Liver (tissue), 9 donors: ENCODE measurements around a stretch of chr1.

GRCh38 chr1:201965176-201965499 lies 9.8 kb downstream of the TIMM17A start:
- PRO-cap, 5 experiments, result no peak in any of the 5 experiments
- RAMPAGE, long total RNA, 2 experiments, result no peak in any of the 2 experiments
- RRBS, result no CpG with 5 or more reads among the region's 1 CpG

DNA sequence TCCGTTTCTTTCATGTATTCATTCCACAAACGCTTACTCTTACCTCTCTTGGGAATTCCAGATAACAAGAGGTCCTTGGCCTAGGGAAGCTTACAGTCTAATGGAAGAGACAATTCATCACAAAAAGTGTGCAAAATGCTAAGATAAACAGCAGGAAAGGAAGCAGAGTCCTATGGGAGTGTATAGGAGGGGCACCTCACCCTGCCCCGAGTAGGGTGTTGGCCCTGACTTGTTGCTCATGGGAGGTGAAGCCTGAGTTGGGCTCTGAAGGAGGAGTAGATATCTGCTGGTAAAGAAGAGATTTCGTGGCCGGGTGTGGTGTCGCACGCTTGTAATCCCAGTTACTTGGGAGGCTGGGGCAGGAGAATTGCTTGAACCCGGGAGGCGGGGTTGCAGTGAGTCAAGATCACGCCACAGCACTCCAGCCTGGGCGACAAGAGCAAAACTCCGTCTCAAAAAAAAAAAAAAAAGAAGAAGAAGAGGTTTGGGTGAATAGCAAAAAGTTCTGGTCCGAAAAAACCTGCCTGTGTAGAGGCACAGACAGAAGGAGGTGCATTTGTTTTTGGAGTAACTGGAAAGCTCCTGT lies 18.6 kb upstream of the GPR37L1 start:
- PRO-cap, 5 experiments, result no peak in any of the 5 experiments
- RAMPAGE, long total RNA, 2 experiments, result no peak in any of the 2 experiments
- RRBS, result no CpG with 5 or more reads among the region's 13 CpGs

GRCh38 chr1:202158880-202159846 lies 1.2 kb downstream of the PTPN7 start:
- PRO-cap, 5 experiments, result no peak in any of the 5 experiments
- RAMPAGE, long total RNA, 2 experiments, result no peak in any of the 2 experiments
- RRBS, result no CpG with 5 or more reads among the region's 14 CpGs

DNA sequence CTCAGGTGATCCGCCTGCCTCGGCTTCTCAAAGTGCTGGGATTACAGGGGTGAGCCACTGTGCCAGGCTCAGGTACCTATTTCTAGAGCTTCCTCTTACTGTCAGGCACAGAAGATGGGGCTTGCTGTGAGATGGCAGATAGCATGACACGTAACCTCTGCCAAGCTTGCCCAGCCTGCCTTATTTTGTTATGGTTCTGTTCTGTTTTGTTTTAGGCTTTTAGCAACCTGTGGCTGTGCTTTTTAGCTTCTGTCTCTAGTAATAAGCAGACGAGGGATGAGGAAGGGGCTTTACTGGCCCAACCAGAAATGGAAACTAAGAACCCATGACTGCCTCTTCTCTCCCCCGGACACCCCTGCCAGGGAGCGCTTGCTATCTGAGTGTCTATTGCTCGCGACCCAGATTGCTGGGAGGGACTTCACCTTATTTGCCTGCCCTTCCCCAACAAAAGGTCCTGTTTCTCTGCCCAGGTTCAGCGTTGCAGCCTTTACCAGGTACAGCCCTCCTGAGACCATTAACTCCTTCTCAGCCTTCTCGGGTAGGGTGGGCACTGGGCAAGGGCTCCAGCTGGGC lies 13.6 kb upstream of the LGR6 start:
- PRO-cap, 5 experiments, result no peak in any of the 5 experiments
- RAMPAGE, long total RNA, 2 experiments, result no peak in any of the 2 experiments
- RRBS, result no CpG with 5 or more reads among the region's 10 CpGs

DNA sequence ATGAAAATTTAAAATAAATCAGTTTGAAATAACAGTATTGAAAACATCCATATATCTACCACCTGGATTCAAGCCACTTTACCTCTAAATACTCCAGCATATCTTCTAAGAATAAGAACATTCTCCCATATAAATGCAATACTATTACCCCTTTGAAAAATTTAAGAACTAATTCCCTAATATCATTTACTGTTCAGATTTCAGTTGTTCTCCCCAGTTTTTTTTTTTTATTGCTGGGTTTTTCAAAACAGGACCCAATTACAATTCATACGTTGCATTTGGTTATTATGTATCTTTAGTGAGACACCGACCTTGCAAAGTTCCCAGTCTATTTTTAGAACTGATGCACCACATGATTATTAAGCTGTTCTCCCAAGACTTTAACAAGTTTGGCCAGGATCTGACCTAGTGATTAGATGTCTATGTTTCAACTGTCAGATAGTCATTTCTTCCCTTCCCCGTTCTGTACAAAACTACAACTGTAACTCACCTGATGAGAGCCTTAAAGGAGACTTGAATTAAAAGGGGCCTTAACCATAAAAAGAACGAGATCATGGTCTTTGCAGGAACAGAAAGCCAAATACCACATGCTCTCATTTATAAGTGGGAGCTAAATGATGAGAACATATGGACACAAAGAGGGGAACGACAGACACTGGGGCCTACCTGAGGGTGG lies 7.9 kb downstream of the UBE2T start:
- PRO-cap, 5 experiments, result peak in 2 of 5 experiments; most common minus-strand start position 227 of the sequence (in 2)
- RAMPAGE, long total RNA, 2 experiments, result no peak in any of the 2 experiments
- RRBS, result no CpG with 5 or more reads among the region's 5 CpGs

DNA sequence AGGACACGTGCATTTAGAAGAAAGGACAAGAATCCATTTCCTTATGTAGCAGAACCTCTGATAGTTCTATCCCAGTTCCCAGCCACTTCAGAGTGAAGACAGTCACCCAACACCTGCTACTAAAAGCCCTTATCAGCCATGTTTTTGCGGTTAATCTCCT lies 113.8 kb downstream of the PPP1R12B start:
- PRO-cap, 5 experiments, result no peak in any of the 5 experiments
- RAMPAGE, long total RNA, 2 experiments, result no peak in any of the 2 experiments
- RRBS, result no CpG with 5 or more reads among the region's 2 CpGs

DNA sequence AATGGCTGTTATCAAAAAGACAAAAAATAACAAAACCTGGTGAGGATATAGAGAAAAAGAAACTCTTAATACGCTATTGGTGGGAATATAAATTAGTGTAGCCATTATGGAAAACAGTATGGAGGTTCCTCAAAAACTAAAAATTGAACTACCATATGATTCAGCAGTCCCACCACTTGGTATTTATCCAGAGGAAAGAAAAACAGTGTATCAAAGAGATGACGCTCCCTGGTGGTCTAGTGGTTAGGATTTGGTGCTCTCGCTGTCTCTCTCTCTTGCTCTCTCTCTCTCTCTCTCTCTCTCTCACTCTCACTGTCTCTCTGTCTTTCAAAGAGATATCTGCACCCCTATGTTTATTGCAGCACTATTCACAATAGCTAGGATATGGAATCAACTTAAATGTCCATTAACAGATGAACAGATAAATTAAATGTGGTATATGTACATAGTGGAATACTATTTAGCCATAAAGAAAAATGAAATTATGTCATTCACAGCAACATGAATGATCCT lies 151.5 kb downstream of the PPP1R12B start:
- PRO-cap, 5 experiments, result peak in 3 of 5 experiments; most common plus-strand start position 223 of the sequence (in 2)
- RAMPAGE, long total RNA, 2 experiments, result no peak in any of the 2 experiments
- RRBS, result no CpG with 5 or more reads among the region's 3 CpGs

DNA sequence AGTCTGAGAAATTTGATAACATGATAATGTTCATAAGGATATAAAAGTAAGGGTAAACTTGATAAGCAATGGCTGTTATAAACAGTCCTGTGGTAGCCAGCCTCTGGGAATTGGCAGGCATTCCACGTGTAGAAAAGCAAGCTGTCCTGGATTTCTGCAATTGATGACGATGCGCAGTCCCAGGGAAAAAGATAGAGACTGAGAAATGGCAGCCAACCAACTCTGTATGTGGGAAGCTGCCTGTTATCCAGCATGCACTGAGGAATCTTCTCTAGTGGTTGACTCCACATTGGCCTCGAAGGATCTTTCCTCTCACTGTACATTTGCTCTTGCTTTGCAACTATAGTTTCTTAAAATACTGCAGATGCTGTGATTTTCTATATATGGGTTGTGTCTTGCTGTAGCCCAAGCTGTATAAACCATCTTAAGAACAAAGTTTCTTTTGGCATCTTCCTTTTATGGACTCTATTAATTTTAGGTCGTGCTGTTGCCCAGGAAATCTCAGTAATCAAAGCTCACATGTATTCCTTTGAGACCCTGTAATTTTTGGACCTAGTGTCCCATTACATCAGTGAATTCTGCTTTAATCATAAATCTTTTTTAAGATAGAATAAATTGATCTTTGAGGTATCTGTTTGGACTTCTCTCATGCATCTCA lies 157.5 kb downstream of the PPP1R12B start:
- PRO-cap, 5 experiments, result no peak in any of the 5 experiments
- RAMPAGE, long total RNA, 2 experiments, result no peak in any of the 2 experiments
- RRBS, result no CpG with 5 or more reads among the region's 5 CpGs

DNA sequence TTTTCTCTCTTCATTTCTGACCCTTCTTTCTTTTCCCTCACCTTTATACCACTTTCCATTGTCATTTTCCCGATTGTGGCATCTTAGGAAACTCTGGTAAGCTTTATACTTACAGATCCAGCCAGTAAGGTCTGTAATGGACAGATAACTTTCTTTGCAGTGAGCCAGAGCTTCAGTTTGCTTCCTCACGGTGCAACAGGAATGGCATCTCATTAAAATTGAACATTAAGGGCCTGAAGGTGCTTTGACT lies 171.5 kb downstream of the SYT2 start:
- PRO-cap, 5 experiments, result no peak in any of the 5 experiments
- RAMPAGE, long total RNA, 2 experiments, result no peak in any of the 2 experiments
- RRBS, result no CpG with 5 or more reads among the region's 2 CpGs

DNA sequence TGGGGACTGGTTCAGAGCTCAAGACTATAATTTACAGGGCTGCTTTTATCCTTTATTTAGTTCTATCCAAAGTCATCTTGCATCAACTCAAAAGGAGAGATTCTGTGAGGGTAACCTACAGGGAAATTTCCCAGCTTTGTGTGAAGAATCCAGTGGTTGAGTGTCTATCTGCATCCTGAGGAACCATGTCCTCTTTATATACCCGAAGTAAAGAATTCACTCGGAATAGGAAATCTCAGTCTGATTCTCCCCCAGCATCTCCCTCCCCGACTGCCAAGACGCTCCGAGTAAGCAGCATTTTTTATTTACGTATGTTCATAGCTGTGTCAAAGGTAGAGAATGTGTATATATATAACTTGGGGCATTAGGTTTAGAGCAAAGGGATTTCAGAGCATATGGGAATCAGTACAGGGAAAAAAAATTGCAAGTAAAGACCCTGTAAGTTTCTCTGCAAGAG lies 170.3 kb downstream of the SYT2 start:
- PRO-cap, 5 experiments, result no peak in any of the 5 experiments
- RAMPAGE, long total RNA, 2 experiments, result no peak in any of the 2 experiments
- RRBS, result no CpG with 5 or more reads among the region's 6 CpGs

DNA sequence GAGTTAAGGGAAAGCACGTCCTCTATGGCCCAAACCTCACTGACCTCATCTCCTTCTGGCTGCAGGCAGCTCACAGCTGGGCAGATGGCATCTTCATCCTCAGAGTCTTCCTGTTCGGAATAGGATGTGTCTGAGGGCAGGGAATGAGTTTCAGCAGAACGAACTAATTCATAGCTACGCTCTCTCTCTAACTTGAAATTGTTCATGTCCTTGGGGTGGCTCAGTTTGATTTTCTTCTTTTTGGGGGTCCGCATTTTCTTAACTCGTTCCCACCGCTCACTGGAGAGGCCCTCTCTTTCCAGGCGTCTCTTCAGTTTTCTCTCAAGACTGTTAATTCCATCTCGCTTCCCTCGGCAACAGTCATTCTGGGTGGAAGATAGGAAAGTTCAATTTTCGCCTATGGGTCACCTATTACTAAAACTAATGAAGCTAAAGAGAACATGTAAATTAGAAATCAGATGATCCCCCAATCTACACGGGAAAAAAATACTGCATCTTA lies 19.5 kb upstream of the SYT2 start:
- PRO-cap, 5 experiments, result no peak in any of the 5 experiments
- RAMPAGE, long total RNA, 2 experiments, result no peak in any of the 2 experiments
- RRBS, result no CpG with 5 or more reads among the region's 12 CpGs

DNA sequence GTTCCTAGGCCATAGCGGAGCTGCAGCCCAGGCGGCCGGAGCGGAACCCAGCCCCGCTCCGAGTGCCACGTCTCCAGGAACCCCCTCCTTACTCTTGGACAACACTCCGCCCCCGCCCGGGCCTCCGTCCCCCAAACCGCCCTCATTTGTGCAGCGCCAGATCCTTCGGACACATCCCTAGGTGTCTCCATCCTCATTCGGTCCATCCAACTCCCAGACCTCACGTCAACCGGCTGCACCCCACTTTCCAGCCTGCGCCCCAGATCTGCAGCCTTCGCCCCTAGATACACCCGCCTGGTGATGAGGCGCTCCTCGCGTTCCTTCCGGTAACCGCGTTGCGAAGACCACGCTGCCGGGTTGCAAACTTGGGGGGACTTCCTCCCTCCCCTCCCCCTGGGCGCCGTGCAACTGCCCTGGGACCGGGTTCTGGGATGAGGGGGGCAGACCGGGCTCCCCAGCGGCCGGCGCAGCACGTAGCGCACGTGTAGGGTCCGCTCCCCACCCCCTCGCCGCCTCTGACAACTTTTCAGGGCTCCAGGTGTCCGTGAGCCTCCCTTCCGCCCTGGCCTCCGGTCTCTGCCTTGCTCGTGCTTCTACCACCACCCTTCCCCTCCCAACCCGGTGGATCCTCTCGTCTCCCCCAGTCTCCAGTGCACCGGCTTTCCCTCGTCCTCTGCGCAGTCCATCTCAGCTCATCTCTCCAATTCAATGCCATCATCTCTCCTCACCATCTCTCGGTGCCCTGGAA lies 3.0 kb upstream of the KDM5B start:
- PRO-cap, 5 experiments, result peak in 3 of 5 experiments; most common minus-strand start position 64 of the sequence (in 3)
- RAMPAGE, long total RNA, 2 experiments, result no peak in any of the 2 experiments
- RRBS, result 5% methylated on average over 34 of the region's 52 CpGs

GRCh38 chr1:202966305-202967149 lies 530 bp downstream of the CYB5R1 start:
- PRO-cap, 5 experiments, result no peak in any of the 5 experiments
- RAMPAGE, long total RNA, 2 experiments, result no peak in any of the 2 experiments
- RRBS, result 1% methylated on average over 14 of the region's 35 CpGs

- PRO-cap, 5 experiments, result no peak in any of the 5 experiments
- RAMPAGE, long total RNA, 2 experiments, result no peak in any of the 2 experiments
- RRBS, result no CpG with 5 or more reads among the region's 11 CpGs
Measured at GRCh38 chr1:203202365-203203040, 16.0 kb upstream of the CHI3L1 start.

DNA sequence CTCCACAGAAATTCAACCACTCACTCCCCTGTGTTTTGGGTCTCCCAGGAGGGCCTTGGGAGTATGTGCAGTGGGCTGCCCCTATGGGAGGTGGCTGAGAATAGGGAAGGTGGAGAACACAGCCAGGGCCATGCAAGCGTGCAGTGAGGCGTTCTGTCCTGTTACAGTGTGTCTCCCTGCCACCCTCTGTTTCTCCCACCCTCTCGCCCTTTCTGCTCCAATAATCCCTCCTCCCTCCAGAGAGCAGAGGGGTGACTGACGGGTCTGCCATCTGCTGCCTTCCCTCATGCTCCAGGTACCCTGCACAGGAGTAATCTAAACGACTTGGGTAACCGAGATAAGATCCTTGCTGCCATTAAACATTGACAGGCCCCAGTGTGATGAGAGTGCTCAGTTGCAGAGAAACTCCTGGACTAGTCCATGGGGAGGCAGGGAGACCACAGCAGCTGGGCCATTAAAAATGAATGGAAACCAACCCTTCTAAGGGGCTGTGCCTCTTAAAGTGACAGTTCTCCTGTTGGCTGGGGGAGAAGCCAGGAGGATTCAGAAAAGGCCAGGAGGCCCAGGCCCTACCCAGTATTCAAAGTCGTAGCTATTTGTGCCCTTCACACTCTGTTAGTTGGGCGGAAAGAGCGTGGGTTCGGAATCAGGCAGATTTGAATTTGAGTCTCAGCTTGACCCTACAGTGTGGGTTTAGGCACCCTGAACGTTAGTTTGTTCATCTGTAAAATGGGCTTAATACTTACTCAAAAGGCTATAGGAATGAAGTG lies 22.4 kb upstream of the BTG2 start:
- PRO-cap, 5 experiments, result no peak in any of the 5 experiments
- RAMPAGE, long total RNA, 2 experiments, result no peak in any of the 2 experiments
- RRBS, result no CpG with 5 or more reads among the region's 11 CpGs

DNA sequence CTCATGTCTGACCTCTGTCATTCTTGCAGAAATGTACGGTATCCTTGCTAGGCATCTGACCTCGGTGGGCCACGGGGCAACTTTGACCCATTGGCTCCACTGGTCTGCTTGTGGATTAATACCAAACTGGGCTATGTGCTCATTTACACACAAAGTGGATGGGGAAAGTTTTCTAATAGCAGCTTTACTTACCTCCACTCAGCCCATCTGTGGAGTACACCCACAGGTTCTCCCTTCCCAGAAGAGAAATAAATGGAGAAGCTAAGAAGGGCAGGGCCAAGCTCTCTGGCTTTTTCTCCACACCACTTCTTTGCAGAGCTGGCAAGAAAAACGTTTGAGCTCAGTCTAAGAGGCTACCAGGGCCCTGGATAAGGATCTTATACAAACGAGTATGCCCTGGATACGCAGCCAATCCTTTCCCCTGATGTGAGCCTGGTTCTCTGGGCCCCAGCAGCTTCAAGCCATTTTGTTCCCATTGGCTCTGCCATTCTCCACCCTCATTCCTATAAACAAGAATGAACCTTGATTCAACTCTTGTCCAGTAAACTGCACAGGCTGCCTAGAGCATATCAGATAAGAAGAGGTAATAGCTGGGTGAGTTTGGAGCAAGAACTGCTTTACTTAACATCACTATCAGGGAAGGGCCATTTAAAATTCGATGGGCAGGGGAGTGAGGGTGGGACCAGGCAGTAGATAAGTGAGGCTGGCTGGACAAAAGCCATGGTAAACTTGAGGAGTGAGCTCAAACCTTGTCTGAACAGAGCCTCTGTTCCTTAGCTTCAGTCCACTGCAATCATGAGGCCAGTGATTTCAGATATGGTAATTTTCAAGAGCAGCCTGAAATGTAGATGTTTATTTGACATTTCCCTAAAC lies 11.2 kb downstream of the BTG2 start:
- PRO-cap, 5 experiments, result no peak in any of the 5 experiments
- RAMPAGE, long total RNA, 2 experiments, result no peak in any of the 2 experiments
- RRBS, result no CpG with 5 or more reads among the region's 7 CpGs

GRCh38 chr1:203322670-203323315 lies 17.5 kb downstream of the BTG2 start:
- PRO-cap, 5 experiments, result peak in 1 of 5 experiments; most common plus-strand start chr1:203323147 (in 1); most common minus-strand start chr1:203322855 (in 1)
- RAMPAGE, long total RNA, 2 experiments, result no peak in any of the 2 experiments

- PRO-cap, 5 experiments, result peak in 1 of 5 experiments; most common plus-strand start chr1:203325307 (in 1); most common minus-strand start chr1:203325228 (in 1)
- RAMPAGE, long total RNA, 2 experiments, result no peak in any of the 2 experiments
- RRBS, result no CpG with 5 or more reads among the region's 20 CpGs
Measured at GRCh38 chr1:203324942-203326077, 20.0 kb downstream of the BTG2 start.

DNA sequence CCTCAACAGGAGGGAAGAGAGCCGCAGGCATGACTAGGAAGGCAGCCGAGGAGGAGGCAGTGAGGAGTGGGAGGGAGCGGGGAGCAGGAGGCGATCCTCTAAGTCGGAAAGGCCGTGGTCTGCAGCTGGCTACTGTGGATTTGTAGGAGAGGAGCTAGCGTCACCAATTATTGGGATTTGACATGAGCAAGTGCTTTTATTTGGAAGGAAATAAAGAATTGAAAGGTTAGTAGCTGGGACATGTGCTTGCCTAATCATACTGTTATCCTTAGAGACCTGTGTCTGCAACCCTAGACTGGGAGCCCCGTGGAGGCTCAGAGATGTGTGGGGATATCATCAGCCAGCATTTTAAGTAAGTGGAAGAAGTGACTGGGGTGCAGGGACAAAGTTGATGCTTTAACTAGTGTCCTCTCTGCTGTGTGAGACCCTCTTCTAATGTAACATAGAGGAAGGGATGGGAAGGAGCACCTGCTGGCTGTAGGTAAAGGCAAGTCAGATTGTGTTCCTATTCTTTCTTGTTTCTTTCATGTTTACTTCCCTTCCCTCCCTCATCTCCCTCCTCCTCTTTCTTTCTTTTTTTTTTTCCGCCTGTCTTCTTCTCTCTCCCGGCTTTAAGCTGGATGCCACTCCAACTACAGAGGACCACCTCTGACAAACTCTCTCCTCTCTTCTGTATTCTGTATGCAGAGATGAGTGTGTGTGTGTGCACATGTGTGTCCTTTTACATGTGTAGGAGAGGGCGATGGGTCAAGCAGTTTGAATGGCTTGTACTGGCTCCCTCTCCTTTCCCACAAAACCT lies 10.2 kb upstream of the FMOD start:
- PRO-cap, 5 experiments, result peak in 2 of 5 experiments; most common plus-strand start position 576 of the sequence (in 1); most common minus-strand start position 290 of the sequence (in 2)
- RAMPAGE, long total RNA, 2 experiments, result no peak in any of the 2 experiments
- RRBS, result no CpG with 5 or more reads among the region's 11 CpGs

DNA sequence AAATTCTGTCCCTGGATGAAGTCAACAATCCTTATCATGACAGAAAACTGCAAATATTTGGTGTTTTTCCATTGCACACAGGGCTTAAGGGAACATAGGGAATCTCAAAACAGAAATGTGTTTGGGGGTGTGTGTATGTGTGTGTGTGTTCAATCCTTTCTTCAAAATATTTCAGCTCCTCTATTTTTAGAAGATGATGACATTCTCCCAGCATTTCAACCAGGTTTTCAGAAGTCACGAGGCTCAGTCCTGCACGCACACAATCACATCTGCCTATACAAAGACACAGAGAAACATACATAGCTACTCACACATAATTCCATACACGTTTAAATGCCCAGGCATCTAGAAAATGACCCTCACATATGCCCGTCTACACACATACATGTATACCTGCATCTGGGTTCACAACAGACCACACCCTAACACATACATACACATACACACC lies 28.0 kb upstream of the FMOD start:
- PRO-cap, 5 experiments, result no peak in any of the 5 experiments
- RAMPAGE, long total RNA, 2 experiments, result no peak in any of the 2 experiments
- RRBS, result no CpG with 5 or more reads among the region's 4 CpGs